Left ventricle myocardium (tissue), 1 donor: ENCODE measurements around a stretch of chr1.

DNA sequence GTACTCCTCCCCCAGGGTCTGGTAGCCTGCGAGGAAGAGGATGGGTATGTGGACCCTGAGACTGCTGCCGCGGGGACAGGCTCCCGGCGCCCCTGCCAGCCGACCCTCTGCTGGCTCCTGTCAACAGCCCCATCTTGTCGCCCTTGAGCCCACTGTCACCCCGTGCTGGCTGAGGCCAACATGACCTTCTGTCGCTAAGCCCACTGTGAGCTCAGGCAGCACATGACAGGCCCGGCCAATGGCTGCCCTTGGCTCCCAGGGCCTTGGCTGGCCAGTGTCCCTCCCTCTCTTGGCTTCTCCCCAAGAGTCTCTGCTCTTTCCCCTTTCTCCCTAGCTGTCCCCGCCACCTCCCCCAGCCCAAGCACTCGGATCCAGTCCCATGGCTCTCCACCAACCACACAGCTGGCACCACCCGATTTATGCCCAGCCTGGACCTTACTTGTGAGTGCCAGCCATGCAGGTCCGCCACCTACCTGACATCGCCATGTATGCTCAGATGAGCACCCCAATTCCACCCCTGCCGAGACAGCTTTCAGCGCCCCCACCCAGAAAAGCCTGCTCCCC, 3.4 kb downstream of the PEX10 start:
- PRO-cap: bidirectional peak, plus-strand start at position 333 of the sequence, minus-strand start at position 154 of the sequence

DNA sequence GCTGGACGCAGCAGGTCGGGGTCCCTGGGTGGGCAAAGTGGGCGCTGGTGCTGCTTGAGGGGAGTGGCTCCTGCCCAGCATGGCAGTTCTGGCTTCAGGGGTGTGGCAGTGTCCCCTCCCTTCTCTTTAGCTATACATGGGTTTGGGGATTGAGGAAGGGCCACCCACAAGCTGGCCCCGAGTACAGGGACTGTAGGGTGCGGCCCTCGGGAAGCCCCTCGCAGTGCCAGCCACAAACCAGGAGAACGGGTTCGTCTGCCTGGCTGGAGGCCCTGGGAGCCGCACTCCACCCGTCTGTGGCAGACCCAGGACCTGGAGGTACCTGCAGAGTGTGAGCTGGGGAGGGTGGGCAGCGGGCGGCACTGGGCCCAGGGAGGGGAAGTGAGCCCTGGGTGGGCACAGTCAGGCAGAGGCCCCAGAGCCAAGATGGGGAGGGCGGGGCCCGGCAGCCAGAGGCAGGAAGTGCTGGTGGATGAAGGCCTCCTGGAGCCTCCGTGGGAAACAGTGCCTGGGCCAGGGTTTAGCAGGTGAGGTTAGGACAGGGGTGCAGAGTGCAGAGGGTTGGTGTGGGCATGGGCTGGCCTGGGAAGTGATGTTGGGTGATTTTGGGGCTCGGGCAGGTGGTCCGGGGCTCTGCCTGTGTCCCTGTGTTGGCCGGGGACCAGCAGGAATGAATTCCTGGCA, 4.0 kb upstream of the PEX10 start:
- PRO-cap: no peak

DNA sequence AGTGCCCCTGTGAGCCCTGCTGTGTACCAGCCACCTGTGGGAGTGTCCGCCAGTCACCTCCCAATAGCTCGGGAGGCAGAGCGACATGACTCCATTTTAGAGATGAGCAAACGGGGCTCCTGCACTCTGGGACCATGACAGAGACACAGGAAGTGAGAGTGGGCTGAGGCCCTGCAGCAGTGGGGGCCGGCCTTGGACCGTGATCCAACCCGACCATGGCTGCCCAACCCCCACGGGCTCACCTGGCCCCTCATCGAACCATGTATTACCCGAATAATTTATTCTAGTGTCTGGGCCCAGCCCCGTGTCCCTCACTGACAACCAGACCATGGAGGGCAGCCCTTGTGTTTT, 8.5 kb upstream of the TNFRSF14 start:
- PRO-cap: no peak

DNA sequence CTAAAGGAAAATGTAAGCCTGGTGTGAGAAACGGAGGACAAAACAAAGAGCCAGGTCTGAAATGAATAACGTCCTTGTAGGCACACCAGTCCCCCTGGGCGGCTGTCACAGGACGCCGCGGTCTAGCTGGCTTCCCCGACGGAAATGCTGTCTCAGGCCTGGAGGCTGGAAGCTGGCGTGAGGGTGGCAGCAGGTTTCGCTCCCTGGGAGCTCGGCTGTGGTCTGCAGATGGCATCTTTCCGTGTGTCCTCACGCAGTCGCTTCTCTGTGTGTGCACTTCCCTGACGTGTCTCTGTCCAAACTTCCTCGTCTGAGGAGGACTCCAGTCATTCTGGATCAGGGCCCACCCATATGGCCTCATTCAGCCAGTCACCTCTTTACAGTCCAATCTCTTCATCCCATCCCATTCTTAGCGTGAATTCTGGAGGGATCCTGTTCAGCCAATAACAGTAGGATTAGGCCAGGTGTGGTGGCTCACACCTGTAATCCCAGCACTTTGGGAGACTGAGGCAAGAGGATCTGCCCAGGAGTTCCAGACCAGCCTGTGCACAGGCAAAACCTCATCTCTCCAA, 14.2 kb downstream of the TNFRSF14 start:
- PRO-cap: no peak

- PRO-cap: no peak
Measured at GRCh38 chr1:2577399-2578095, 9.0 kb upstream of the PRXL2B start.

- PRO-cap: no peak
Measured at GRCh38 chr1:3004374-3004622, 17.0 kb upstream of the ACTRT2 start.

GRCh38 chr1:3073471-3074172, 4.6 kb downstream of the PRDM16 start:
- PRO-cap: no peak

DNA sequence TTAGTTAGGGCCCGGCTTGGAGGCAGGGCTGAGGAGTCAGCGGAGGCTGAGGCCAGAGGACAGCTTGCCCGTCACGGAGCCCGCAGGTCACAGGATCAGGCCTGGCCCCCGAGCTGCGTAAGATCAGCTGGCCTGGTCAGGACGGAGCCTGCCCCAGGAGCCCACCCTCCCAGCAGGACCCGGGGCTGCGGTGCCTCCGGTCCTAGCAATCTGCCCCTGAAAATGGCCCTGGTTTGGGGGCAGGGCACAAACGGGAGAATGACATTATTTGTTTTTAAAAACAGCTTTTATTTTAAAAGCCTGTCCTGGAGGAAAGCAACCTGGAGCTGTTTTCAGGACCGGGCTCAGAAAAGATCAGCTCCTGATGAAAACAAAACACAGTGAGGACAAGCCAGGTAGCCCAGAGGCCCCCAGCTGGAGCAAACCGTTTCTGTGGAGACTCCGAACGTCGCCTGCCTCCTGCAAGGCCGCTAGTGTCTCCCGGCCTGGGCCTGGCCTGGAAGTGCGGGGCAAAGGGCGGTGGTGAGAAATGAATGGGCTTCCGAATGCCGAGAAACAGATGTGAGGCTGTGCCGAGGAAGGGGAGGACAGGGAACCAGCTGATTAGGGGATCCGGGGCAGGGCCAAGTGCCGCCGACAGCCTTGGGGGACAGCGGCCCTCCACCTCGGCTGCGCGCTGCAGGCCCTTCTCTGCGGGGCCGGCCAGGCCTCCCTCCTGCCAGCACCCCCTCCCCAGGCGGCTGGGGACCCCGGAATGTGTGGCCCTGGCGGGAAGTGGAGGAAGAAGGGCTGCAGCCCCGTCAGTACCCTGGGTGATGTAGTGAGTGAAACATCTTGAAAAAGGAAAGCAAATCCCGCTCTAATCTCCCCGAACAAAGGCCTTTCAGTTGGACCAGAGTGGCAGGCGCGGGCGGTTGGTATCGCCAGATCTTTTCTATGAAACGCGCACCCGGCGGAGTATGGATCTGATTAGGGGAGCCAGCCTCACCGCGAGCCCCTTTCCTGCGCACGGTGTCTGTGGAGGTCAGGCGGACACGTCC, 52.4 kb downstream of the PRDM16 start:
- PRO-cap: no peak

GRCh38 chr1:3185963-3186964, 117.3 kb downstream of the PRDM16 start:
- PRO-cap: bidirectional peak, plus-strand start at chr1:3186846, minus-strand start at chr1:3186596

DNA sequence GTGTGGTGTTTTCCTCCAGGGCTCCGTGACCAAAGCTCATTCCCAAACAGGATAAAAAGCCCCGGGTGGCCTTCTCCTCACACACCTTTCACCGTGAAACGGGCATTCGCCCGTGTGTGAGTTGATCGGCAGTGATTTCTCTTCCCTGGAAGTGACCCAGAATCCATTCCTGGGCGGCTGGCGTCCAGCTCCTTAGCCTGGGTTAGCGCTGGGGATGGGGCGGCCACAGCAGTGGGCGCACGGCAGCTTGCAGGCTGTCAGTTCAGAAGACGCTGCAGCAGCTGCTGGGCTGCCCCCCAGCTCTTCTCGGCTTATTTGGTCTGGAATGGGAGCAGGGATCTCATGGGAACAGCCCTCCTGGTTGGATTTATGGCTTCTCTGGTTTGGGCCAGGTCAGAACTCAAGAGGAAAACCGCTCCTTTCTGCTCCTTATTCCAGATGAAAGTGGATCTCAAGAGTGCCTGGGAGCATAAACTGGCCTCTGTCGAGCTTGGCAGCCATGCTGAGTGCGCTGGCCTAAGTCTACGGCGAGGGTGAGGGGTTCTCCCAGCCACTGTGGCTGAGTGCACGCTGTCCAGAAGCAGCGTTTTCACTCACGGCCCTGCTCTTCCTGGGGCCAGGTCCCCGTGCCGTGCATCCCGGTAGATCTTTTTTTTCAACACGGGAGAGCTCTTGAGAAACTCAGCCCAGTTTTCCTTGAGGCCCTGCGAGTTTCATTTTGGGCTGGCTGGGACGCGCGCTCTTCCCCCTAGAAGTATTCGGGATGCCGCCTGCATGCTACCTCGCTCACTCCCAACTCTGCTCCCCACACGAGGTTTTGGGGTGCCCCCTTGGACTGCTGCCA, 148.3 kb downstream of the PRDM16 start:
- PRO-cap: no peak

DNA sequence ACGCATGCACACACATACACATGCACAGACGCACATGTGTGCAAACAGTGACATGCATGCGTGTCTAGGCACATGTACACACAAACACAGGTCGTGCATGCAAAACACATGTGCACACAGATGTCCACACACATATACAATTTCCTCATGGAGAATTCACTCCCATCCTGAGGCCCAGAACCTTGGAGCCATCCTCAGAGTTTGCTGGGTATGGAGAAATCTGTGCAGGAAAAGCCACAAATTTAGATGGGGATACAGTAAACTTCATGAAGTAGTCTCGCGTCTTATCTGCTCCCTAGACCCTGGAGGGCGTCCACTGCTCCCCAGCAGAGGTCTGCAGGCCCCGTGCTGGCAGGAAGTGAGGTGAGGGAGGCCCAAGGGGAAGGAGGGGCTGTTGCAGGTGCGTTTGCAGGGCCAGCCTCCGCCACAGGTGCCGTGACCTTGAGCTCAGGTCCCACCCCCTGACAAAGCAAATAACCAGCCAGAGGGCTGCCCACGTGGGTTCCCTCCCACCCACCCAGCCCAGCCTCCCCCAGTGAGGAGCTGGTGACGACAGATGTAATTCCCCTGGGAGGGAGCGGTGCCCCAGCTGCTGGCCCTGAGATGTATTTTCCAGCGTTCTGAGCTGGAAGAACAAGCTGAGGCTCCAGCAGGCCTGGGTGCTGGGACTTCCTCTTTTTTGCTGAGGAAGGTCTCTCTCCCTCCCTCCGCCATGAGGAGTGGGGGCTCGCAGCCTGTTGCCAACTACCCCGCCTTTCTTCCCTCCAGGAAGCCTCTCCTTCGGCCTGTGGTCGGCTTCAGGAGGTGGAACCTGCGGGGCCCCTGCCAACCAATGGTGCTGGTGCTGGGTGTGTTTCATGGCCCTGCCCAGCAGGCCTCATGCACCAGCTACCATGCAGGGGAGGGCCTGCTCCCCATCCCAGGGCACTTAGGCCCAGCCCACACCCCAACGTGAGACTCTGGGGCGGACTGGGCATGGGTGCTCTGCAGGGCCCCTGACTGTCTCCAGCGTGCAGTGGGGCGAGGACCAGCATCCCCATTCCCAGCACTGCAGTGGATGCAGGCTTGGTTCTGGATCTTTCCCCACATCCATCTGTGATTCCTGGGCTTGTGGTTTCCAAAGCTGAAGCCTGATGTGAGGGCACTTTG, 153.1 kb downstream of the PRDM16 start:
- PRO-cap: no peak

DNA sequence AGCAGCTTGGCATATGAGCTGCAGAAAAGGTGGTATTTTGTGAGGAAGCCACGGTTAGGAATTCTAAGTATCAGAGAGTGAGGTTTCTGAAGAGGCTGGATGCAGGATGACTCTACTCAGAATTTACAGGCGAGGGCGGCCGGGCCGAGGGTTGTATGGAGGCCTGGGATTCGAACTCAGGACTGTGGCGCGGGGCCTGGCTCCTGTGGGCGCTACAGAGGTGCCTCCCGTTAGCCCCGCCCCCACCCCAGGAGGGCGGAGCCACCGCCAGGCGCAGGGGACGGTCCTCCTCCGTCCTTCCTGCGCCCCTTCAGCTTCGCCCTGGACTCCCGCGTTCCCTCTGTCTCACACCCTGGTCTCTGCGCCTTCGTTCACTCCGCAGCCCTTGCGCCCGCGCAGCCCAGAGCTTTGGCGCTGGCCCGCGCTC, 178.3 kb downstream of the PRDM16 start:
- PRO-cap: no peak

DNA sequence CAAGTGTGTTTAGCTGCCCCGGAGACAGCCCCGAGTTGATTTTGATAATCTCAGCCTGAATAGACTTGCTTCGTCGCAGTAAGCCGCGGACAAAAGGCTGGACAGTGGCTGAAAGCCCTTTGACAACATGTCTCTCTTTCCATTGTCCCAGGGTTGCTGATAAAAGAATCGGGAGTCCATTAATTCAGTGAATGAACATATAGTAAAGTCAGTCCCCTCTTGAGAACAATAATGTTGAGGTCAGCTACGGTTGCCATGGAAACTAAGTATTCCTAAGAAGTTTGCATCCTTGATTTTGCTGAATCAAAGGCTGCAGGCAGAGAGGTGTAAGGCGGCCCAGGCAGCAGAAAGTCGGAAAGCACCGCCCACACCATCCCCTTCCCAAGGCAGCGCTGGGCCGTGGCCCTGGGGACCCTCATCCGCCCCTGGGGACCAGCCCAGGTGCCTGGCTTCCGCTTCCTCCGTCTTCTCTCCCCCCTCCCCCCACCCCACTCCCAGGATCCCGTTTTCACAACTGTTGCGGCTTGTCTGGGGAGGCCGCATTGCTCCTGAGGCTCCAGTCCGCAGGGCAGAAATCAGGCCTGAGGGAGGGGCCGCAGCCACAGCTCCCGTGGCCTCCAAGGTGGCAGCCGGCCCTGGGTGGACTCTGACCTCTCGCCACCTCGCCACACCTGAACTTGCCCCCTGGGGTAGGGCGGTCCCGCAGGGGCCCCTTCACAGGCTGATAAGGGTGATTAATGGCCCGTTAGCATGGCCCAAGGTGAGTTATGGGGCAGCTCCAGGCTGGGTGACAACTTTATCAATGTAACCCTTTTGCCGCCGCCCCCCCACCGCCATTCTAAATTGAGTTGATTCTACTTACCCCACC, 180.9 kb downstream of the PRDM16 start:
- PRO-cap: no peak

DNA sequence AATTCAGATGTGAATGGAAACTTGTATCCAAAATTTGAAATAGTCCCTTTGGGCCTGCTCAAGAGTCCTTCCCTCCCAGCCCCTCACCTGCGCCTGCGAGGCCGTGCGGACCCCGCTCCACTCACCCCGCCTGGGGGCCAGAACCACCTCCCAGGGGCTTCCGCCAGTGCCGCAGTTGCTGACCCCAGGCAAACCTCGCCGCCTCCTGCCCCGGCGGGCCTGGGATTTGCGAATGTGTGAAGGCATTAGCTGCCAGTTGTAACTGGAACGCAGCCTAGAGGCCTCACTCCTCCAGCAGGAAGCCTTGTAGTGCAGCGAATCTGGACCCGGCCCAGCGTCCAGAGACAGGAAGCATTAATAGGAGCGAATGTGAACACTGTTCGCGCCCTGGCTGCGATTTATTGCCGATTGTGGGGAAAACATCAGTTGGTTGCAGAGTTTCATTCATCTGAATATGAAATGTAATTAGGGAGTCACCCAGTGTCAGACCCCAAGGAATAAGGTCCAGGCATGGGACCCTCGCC, 140.9 kb upstream of the ARHGEF16 start:
- PRO-cap: bidirectional peak, plus-strand start at position 255 of the sequence, minus-strand start at position 207 of the sequence

GRCh38 chr1:3320297-3321165, 133.9 kb upstream of the ARHGEF16 start:
- PRO-cap: no peak

DNA sequence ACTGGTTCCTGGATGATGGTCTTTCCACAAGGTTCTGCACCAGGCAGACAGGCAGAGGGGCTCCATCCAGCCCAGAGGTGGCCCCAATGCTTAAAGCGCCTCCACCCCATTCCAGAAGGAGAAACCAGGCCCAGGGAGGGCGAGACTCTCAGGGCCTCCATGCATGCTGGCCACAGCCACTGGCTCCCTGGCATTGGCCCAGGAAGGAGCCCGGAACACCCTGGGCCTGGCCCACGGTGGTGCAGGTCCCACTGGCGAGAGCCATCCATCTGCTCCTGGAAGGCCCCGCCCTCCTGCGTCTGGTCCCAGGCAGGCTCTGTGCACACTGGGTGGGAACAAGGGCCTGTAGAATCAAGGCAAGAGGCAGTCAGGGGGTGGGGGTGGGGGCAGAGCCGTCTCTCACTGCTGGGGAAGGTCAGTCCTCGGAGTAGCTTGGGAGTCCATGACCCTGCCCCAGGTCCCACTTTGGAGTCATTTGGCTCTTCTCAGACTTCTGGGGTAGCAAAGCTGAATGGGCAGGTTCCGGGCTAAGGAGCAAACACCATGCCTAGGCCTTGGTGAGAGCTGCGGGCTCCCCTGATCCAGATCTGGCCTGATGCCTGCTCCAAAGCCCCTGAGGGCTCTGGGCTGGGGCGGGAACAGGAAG, 107.2 kb upstream of the ARHGEF16 start:
- PRO-cap: bidirectional peak, plus-strand start at position 418 of the sequence, minus-strand start at position 238 of the sequence

- PRO-cap: bidirectional peak, plus-strand start at chr1:3349395, minus-strand start at chr1:3349201; bidirectional peak, plus-strand start at chr1:3349587, minus-strand start at chr1:3349492
Measured at GRCh38 chr1:3349049-3349898, 105.2 kb upstream of the ARHGEF16 start.

- PRO-cap: no peak
Measured at GRCh38 chr1:3359760-3360009, 94.8 kb upstream of the ARHGEF16 start.

DNA sequence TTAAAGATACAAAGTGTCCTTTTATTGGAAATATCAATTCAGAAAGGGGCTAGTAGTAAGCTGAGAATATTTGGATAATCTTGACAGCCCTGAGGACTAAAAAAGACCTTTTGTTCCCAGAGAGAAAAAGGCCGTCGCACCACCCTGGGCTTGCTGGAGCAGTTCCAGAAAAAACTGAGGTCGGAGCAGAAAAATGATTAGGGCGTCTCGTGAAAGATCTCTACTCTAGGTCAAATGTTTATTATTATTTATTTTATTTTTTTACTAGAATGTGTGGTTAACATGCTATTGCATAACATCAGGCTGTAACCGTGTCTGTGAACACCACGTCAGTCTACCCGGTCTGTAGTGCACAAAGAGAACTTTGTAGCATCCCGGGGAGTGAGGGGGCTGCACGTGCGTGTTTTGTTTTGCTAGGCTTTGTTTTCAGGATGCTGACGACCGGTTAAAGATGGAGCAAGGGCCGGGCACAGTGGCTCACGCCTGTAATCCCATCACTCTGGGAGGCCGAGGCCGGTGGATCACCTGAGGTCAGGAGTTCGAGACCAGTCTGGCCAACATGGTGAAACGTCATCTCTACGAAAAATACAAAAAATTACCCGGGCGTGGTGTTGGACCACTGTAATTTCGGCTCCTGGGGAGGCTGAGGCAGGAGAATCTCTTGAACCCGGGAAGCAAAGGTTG, 87.8 kb upstream of the ARHGEF16 start:
- PRO-cap: no peak

GRCh38 chr1:3460049-3460618, 5.7 kb downstream of the ARHGEF16 start:
- PRO-cap: no peak